Cardiac atrium fibroblast (primary cell): Measurements from ENCODE around the genes OR52I1, OR51A7, OR52A1, HBE1, OR56A4 and OR2AG1.

- RAMPAGE, long total RNA = no peak
Measured at GRCh38 chr11:3951000-3951821, 95.7 kb downstream of the STIM1 start.

DNA sequence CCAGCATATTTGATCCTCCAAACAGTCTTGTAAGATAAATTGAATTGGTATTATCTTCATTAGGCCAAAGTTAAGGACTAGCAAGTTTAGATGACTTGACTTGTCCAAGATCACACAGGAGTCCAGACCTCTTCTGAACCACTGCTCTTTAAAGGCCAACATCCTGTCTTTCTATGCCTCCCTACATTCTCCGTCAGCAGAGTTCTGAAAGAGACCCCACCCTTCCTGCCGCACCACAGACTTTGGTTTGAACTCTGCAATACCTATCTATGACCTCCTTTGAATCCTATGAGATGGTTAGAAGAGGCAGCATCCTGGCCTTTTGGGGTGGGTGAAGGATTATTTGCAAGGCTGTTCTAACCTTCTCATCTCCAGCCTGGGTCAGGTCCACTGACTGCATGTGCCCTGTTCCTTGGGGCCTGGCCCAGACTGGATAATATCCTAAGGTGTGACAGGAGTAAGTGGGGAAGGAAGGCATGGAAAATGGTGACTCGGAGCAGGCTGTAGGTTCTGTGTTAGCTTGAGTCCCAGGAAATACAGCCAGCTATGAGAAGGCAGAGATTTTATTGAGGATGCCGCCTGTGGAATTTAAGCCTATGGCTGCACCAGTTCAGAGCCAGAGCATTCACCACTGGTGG, 4.3 kb upstream of the RRM1 start:
- RAMPAGE, long total RNA = no peak

- RAMPAGE, long total RNA = no peak
Measured at GRCh38 chr11:4593619-4594127, at the start of gene OR52I1. Gene OR52I1 (plus strand): TSS chr11:4594039.

- RAMPAGE, long total RNA = no peak
Measured at GRCh38 chr11:4903388-4903991, at the start of gene OR51A7. Gene OR51A7 (plus strand): TSS chr11:4903783.

DNA sequence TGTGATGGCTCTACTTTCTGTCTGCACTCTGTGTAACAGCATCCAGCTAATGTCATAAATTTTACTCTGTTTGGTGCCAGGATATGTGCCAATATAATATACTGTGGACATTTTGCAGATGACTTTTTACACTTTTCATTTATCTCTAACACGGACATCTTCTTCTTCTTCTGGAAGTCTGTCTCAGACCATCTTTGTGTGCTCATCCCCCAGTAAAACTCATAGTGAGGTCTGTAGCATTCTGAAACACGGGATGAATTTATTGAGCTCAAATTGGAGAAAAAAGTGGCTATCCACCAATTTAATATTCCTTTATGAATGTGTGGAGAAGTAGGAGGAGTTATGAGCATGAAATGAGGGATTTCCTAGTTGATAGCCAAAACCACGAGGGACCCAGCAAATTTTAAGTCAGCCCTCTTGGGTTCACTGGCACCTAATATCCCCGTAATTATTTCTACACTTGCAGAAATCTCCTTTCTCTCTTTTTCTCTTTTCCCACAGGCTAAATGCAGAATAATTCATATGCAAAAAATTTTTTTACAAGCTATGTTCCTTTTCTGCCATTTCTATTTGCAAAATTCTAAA, at the start of gene OR52A1:
TSS of gene OR52A1 (minus strand) at position 260 of the 585 bp plus-strand sequence.
- RAMPAGE, long total RNA = no peak

GRCh38 chr11:5246704-5247916, 2.5 kb downstream of the HBG1 start:
- RAMPAGE, long total RNA = no peak

DNA sequence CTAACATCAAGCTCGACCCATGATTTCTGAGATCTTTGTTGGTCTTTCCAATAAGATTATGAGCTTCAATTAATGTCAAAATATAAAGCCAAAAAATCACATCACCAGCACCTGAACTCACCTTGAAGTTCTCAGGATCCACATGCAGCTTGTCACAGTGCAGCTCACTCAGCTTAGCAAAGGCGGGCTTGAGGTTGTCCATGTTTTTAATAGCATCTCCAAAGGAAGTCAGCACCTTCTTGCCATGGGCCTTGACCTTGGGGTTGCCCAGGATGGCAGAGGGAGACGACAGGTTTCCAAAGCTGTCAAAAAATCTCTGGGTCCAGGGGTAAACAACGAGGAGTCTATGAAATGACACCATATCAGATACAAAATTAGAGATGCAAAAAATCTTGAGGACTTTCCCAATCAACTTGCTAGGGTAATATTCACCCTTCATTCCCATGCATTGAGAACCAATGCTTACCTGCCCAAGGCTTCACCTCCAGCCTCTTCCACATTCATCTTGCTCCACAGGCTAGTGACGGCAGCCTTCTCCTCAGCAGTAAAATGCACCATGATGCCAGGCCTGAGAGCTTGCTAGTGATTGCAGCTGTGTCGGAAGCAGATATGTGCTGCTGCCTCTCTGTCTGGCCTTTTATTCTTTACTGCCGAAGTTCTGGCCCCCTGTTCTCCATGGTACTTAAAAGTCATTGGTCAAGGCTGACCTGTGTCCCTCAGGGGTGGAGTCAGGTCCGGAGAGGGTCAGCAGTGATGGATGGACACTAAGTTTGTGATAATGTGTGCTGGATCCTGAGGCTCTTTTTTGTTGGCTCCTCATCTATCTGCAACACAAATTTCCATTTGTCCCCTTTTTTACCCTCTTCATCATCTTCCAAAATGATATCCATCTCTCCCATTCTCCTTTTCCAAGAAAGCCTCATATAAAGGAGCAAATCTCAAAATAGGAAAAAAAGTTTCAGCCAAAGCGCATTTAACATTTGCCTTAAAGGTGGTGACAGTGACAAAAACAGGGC, at the start of gene HBE1:
TSS of gene HBE1 (minus strand) at position 613 of the 1,016 bp plus-strand sequence.
- RAMPAGE, long total RNA = no peak

GRCh38 chr11:5383492-5383794, 169 bp upstream of the OR51M1 start:
- RAMPAGE, long total RNA = no peak

GRCh38 chr11:5412043-5412583, 9.8 kb upstream of the OR51Q1 start:
- RAMPAGE, long total RNA = no peak

- RAMPAGE, long total RNA = no peak
Measured at GRCh38 chr11:5449380-5449603, 169 bp downstream of the OR51I2 start.

- RAMPAGE, long total RNA = no peak
Measured at GRCh38 chr11:6006828-6007360, at the start of gene OR56A4. Gene OR56A4 (minus strand): TSS chr11:6006946.

DNA sequence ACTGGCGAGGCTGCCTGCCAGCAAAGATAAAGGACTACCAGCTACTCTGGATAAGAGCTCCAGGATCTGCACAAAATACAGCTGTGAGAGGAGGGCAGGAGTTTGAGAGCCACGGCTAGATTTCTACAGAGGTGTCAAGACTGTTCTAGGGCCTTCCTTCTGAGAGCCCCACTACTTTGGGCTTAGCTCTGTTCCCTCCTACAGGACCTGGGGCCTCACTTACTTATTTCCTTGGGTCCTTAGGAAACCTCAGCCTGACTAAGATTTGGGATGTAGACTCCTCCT, 9.7 kb upstream of the CCKBR start:
- RAMPAGE, long total RNA = no peak

DNA sequence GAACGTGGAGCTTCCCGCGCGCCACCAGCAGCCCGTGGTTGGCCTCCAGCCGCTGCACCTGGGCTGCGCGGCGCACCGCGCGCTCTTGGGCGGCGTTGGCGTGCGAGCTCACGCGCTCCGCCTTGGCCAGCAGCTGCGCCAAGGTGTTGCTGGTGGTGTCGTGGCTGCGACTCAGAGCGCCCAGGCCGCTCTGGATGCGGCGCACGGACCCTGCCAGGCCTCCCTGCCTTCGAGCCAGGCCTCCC, 275 bp downstream of the CAVIN3 start:
- RAMPAGE, long total RNA = no peak

DNA sequence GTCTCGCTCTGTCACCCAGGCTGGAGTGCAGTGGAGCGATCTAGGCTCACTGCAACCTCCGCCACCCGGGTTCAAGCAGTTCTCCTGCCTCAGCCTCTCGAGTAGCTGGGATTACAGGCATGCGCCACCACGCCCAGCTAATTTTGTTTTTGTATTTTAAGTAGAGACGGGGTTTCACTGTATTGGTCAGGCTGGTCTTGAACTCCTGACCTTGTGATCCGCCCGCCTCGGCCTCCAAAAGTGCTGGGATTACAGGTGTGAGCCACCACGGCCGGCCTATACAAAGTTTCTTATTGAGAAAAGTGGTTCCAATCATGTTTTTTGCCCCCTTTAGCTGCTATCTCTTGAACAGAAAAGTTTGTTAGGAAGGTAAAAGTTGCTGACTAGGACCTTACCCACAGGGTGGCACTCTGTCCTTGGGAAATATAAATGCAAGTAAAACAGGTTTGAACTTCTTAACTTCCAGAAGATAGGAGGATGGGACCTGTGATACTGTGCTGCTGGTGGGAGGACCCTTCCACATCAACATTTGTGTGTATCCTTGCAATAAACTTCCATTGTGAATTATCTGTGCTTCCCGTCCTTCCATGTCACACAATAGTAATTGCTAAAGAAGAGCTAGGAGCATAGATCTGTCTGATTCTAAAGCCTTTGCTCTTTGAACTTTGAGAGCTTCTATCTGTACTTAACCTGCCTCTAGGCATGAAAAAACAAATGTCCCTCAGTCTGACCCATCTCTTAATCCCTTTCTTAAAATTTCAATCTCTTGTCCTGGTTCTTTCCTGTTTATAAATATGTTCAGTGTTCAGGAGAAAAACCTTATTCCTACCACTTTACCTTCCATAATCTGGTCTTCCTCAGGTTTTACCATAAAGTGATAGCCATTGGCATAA, 3.1 kb downstream of the TIMM10B start:
- RAMPAGE, long total RNA = no peak

DNA sequence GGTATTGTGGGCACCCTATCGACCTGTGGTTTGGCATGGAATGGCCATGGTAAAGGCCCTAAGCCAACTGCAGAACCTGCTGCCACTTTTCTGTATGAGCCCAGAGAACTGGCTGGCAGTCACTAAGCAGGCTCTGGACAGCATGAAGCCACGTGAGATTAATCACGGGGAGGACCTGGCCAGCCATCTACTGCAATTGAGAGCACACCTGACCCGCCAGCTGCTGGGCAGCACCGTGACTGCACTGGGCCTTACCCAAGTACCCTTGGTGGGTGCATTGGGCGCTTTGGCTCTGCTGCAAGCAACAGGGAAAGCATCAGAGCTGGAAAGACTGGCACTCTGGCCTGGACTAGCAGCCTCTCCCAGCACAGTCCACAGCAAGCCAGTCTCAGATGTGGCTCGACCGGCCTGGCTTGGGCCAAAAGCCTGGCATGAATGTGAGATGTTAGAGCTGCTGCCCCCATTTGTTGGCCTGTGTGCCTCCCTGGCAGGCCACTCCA, 36.3 kb downstream of the RRP8 start:
- RAMPAGE, long total RNA = no peak

GRCh38 chr11:6570646-6571237, 32.7 kb downstream of the RRP8 start:
- RAMPAGE, long total RNA = no peak

GRCh38 chr11:6604862-6605277, 1.3 kb downstream of the ILK start:
- RAMPAGE, long total RNA = no peak

DNA sequence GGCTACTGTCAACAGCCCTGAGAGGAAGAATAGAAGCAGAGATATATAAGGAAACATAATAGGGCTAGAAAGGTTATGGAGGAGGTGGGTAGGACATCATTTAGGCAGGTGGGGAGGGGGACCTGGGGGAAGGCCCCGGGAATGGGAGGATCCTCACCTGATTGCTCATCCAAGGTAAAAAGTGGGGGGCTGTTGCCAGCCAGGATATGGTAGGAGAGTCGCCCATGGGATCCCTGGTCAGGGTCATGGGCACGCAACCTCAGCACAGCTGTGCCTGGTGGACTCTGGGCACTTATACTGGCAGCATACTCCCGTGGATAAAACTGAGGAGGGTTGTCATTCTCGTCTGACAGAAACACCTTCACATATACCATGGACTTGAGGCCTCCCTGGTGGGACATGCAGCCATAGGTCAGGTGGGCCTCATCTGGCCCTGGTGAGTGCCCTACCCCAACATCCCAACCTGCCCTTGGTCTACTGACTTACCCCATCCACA, 14.5 kb upstream of the TPP1 start:
- RAMPAGE, long total RNA = no peak

DNA sequence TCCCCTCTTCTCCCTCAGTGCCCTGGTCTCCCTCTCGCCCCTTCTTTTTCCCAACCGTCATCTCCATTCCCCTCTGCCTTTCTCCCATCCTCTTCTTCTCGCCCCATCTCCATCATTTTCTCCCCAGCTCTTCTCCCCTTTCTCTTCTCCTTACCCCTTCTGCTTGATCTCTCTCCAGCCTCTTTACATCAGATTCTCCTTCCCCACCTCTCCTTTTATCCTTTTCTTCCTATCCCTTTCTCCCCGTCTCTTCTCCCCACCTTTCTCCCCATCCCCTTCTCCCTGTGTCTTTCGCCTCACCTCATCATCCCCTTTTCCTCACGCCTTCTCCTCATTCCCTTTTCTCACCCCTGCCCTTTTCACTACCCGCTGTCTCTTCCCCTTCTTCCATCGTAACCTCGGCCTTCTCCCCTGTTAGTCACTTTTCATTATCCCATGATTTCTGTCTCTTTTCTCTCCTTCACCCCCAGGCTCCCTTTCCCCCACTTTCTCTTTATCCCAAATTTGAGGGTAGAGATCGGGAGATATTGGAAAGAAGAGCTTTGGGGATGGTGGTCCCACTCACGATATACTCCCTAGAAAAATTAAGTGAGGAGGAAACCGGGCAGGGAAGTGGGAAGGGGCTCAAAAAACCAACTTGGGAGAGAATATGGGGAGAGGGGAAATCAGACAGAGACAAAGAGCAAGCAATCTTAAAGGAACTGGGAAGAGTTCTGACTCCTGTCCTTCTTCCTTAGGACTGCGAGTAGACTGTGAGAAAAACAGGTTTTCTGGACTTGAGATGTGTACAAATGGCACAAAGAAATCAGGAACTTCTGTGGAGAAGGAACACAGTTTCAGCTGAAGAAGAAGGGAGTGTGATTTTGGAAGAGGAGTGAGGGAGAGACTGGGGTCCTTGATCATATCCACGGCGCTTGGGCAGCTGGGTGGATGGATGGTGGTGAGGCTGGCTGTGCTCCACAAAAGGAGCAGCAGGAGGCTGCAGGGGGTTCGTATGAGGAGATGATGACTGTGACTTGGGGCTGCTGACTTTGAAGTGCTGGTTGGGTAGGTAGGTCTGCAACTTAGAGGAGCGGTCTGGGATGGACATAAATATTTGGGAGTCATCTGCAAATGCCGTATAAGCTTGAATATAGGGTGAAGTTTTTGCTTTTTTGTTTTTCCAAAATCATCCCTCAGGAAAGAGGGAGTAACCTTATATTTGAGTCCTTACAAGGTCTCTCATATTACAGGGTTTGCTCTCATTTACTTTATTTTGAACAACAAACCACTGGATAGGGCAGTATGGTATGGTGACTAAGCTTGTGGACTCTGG, 1.0 kb upstream of the DCHS1 start:
- RAMPAGE, long total RNA = no peak

DNA sequence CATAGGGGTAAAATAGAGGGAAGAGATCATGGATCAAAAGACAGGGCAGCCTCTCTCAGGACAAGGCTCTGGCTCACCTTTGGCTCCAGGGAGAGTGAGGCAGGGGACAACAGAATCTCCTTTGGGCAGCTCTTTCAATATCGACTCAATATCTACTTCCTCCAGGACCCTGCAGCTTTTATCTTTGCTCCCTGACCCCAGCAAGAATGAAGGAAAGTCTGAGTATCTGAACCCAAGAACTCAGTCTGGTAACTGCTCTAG, at the start of gene OR2AG1:
TSS of gene OR2AG1 (plus strand) at position 180 of the 261 bp plus-strand sequence.
- RAMPAGE, long total RNA = no peak